Mesangial cell (primary cell): ENCODE measurements around a stretch of chr1.

DNA sequence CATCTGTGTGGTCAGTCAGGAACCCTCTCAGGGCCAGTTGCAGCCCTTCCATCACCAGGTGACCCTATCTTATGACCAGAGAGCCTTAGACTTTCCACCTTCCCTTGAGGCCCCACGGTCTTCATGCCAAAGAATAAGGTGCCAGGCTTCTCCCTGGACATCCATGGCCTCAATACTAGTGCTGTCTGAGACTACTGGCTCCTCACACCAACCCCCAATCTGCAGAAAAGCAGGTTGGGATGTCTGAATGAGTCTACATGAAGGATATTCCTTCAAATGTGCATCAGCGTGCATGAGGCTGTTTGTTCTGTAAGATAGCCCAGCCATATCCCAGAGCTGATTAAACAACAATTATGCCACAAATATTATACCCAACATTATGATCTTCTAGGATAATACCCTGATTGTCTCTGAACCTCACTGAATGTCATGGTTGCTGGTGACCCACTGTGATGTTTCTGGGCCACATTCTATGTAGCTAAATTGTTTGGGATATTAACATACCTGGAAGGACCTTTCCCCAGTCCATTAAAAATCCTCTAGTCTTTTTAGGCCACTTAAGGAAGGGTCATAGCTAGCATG is 51.0 kb upstream of the SLC44A3 start:
- RAMPAGE, long total RNA: no peak

DNA sequence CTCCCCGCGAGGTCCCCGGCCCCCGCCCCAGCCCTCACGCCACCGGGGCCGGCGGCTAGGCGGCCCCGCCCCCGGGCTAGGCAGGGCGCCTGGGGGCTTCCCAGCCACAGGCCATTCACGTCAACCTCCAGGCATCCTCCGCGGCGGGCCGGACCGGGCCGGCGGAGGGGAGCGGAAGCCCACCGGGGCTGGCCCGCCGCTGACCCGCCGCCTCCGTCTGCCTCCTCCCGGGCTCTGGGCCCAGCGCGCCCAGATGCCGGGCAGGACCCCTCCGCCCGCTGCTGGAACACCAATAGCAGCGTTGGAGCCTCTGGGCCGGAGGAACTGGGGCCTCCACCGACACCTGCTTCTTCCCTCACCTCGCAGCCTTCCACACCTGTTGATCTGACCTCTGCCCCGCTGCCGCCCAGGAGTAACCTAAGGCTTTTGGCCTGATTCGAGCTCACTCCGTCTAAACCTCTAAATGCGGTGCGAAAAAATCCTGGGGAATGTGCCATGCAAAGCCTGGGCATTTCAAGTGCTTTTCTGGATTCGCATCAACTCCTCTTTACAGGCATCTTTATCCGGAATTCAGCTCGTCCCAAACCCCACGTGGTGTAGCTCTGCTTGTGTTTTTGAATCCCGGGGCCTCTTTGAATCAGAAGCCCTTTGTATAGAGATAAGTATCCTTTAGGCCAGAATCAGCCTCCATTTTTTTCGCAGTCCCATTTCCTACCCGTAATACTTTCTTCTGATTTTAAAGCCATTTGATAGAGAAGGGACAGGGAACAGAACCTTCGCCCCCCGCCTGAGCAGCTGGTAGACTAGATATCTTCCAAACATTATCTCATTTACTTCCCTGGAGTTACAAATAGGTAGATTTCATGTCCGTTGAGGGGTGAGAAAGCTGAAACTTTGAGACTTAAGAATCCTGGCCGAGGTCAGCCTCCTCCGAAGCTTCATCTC is 645 bp upstream of the CNN3 start:
- RAMPAGE, long total RNA: no peak

DNA sequence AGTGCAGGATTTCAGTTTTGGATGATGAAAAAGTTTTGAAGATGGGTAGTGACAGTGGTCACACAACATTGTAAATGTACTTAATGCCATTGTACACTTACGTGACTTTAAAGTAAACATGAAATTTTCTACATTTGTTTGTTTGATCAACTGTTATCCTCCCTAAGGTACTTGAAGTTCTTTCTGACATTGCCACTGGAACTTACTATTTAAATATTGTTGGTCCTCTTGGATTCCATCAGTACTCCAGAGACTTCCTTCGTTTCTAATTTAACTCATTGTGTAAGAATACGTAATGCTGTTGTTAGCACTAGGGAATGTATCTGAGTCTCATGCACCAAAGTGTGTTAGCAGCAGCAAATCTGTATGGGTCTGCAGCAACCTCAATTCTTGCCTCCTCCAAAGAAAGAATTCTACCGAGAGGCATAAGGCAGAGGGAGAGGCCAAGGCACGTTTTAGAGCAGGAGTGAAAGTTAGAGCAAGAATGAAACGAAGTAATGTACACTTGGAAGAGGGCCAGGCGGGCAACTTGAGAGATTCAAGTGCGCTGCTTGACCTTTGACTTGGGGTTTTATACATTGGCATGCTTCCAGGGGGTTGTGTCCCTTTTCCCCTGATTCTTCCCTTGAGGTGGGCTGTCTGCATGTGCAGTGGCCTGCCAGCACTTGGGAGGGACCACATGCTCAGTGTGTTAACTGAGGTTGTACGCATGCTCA is 2.3 kb upstream of the CNN3 start:
- RAMPAGE, long total RNA: no peak

- RAMPAGE, long total RNA: no peak
Measured at GRCh38 chr1:94983428-94983780, 56.5 kb upstream of the CNN3 start.

DNA sequence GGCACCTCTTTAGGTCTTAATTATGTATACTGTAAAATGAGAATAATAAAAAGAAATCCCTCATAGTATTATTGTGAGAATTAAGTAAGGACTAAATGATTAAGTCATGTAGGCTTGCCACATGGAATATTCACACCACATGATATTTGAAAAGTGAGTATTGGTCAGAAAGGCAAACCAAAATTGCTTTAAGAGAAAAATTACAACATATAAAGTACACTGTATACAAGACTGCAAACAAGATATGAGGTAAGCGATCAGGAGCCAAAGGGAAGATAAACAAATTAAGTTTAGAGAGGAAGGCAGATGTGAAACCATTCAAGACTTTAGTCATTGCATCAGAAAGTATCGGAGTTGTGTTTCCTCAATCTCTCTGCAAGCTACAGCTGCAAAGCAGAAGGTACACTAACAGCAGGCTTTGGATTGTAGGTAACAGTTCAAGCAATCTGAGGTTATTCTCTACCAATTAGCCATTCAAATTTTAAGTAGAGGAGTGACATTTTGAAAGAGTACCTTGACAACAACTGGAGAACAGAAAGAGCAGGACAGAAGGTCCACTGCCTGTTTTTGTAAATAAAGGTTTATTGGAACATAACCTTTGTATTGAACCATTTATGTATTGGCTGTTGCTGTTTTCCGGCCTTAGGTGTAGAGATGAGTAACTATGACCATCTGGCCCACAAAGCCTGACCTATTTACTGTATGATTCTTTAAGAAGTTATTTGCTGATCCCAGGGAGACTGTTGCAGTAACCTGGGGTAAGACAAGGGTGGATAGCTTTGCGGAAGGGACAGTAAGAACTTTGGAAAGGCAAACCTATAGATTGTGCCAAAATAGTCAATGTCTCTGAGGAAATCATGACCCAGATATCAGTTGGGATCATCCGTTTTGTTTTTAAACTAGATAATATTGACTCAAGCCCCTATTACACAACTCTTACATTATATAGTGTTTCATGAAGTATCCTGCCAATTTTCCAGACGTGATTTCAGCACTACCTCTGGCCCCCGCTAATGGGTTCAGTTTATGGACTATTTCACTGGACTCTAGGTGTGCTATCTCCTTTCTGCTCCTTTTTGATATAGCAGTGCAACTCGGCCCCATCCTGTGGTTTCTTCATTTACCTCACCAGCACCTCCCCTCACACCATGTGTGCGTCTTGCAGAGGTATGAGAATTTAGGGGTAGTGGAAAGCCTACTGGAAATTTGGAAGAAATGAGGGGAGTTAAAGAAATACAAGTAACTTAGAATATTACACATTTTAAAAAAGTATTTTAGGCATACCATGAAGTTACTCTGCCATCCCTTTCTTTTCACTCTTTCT is 21.0 kb upstream of the TLCD4 start:
- RAMPAGE, long total RNA: no peak

DNA sequence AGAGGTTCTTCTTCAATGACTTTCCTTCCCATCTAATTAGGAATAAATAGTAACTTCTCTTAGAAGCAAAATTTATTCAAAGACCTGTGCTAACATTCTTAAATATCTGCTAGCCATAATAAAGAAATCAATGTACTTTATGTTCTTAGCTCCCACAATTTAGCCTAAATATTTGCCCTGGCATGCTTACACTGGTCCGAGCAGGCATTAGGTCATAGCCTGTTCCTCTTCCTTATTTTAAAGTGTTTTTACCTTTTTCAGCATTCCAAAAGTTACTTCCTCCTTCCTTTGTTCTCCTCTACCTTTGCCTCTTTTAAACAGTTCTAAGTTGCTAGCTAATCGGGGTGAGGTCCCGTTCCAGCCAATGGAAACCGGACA is 721.4 kb downstream of the RWDD3 start:
- RAMPAGE, long total RNA: no peak

GRCh38 chr1:96538027-96538707 is 183.4 kb upstream of the PTBP2 start:
- RAMPAGE, long total RNA: no peak

DNA sequence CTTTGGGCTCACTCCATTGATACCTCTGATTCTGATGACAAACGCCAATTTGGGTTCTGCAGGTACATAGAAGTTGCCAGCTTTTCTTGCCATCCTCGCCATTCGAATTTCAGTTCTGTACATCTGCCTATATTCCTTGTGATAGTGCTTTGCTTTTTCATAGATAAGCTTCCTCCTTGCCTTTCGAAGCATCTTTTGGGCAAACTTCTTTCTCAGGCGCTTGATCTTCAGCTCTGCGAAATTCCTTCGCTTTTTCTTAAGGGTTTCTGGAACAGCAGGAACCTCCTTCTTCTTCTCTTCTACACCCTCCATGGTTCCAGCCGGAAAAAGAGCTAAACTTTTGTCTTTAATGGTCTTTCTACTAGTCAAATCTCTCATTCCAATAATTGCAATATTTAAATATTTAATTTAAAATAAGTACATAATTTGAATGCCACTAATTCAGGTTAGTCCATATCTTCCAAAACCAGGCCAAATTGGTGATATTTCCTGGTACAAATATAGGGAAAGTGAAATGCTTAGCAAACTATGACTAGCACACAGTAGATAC is 42.2 kb upstream of the PTBP2 start:
- RAMPAGE, long total RNA: no peak

GRCh38 chr1:97169706-97170174 is 448.2 kb downstream of the PTBP2 start:
- RAMPAGE, long total RNA: no peak

DNA sequence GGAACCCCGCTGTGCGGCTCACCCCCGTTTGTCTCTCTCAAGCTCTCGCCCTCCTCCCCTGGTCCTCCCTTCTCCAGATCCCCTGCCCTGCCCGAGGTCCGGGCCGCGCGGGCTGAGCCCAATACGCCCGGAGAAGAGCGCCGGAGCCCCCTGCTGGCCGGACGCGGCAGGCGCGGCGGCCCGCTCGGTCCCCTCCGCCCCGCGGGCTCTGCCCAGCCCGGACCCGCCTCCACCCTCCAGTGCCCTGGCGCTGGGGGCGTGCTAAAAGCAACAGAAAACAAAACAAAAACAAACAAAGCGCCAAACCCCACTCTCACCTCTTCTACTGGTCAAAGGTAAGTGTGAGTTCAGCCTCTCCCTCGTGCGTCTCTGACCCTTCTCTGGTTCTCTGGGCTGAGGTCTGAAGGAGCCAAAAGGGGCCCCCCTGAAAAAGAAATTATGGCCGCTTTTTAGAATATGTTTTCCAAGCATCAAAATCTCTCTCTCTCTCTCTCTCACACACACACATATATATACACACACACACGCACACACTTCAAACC is 133.4 kb upstream of the DPYD start:
- RAMPAGE, long total RNA: start-site peak on the plus strand centred at position 219 of the sequence, 16 bp wide, 23 reads

DNA sequence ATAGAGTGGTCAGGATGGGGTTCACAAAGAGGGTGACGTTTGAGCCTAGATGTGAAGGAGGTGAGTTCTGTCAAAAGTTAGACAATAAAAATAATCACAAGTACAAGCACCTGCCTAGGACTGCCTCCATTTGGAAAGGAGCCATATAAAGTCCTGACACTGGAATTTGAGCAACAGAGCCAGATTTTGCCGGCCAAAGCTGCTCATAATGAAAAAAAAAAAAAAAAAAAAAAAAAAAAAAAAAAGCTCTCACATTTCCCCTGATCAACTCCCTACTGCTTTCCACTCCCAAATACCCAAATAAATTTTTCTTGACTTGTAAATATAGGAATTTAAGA is 4.1 kb downstream of the PALMD start:
- RAMPAGE, long total RNA: no peak

DNA sequence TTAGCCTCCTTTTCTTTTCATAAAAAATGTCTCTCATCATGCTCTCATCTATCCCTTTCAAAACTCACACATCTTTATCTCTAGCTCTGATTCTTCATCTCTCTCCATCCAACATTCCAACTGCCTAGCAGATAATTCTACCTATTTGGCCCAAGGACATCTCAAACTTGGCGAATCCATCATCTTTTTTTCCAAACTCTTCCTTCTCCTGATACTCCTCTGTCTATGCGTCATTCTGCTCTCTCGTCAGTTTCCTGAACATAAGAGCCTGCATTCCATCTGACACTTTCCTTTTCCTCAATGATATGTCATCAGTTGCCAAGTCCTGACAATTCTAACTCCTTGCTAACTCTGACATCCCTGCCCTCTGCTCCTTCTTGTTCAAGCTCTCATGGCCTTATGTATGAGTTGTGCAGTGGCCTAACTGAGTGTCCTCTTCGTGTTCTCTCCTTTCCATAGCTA is 11.2 kb downstream of the PALMD start:
- RAMPAGE, long total RNA: no peak

GRCh38 chr1:99704290-99704969 is 58.5 kb downstream of the PALMD start:
- RAMPAGE, long total RNA: no peak

DNA sequence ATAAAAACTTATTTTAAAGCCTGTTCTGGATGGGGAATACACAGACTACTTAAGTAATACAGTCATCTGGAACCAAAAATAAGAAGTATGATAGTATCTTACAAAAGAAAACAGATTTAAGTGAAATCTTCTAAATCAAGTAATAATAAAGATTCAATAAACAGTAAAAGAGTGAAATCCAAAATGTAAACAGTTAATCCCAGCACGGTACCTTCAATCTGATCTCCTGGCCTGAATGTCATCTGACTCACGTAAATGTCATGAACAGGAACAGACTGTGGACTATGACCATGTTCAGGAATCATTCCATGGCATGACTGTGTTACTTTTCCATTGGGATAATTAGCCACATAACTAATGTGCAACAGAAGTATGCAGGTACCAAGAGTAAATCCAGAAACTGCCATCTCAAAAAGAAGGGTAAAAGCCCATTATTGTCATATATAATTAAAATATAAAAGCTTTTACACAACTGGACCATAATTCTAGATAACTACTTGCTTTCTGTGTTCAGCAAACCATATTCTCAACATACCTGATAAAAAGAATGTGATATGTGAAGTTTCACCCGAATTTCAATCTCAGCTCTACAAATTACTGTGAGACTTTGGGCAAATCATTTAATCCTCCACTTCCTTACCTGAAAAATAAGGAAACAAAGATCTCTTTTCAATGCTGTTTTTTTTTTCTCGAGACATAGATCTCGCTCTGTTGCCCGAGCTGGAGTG is 17.9 kb downstream of the FRRS1 start:
- RAMPAGE, long total RNA: no peak

- RAMPAGE, long total RNA: no peak
Measured at GRCh38 chr1:99758737-99759688, 7.4 kb downstream of the FRRS1 start.

GRCh38 chr1:99765962-99766222 is 543 bp downstream of the FRRS1 start:
- RAMPAGE, long total RNA: no peak

- RAMPAGE, long total RNA: no peak
Measured at GRCh38 chr1:100036572-100037200, 1.2 kb upstream of the MFSD14A start.

DNA sequence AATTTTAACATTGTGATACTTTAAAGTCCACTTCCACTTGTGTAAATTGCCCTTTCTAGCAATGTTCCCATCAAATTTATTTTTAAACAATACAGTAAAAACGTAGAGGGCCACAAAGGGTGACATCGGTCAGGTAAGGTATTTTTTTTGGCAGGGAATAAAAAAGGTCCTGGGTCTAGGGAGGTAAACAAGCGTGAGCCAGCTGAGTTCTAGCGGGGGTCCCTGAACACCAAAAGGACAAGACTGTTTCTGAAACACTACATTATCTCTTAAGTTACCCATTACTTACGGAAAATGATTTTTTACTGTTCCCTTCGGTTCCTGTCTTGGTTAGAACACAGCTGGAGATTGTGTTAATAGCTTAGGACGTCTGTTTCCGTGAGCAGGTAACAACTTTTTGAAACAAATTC is 449 bp upstream of the MFSD14A start:
- RAMPAGE, long total RNA: no peak

- RAMPAGE, long total RNA: no peak
Measured at GRCh38 chr1:100723623-100724107, 4.1 kb downstream of the VCAM1 start.

DNA sequence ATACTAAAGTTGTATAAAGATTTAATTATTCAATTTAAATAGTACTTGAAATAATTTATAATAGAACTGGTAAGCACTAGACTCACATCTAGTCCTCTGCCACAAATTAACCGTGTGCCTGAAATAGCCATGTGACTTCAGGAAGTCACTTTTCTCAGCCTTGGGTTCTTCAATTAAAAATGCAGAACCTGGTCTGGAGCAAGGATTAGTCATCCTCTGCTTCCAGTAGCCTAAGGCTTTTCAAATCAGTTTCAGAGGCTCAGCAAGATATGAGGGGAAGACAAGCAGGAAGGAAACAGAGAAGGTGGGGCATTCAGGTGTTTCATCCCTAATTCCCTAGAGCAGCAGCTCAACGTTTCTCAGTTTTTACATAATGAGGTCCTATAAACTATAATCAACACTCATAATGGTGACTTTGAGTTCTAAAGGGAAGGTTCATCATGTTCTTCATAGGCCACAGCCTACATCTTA is 23.0 kb downstream of the DPH5 start:
- RAMPAGE, long total RNA: no peak